ENCODE measurements around a stretch of chr4.

GRCh38 chr4:76689891-76690250, 208.1 kb downstream of the SOWAHB start:
- RRBS = no CpG with 5 or more reads among the region's 6 CpGs

GRCh38 chr4:76715727-76716715, 181.9 kb downstream of the SOWAHB start:
- RRBS = no CpG with 5 or more reads among the region's 10 CpGs

GRCh38 chr4:76802267-76803192, 95.4 kb downstream of the SOWAHB start:
- RRBS = no CpG with 5 or more reads among the region's 19 CpGs

DNA sequence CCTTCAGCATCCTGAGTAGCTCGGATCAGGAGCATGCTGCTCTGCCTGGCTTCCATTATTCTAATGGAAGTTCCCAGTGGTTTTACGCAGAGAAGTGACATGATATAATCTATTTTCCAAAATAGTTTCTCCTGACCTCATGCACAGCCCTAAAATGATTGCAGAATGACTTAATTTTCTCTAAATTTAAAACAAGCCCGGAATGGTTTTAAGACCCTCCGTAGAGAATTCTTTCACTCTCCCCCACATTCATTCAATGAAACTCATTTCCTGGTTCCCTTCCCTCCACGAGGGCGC, 86.4 kb downstream of the SOWAHB start:
- RRBS = no CpG with 5 or more reads among the region's 6 CpGs

DNA sequence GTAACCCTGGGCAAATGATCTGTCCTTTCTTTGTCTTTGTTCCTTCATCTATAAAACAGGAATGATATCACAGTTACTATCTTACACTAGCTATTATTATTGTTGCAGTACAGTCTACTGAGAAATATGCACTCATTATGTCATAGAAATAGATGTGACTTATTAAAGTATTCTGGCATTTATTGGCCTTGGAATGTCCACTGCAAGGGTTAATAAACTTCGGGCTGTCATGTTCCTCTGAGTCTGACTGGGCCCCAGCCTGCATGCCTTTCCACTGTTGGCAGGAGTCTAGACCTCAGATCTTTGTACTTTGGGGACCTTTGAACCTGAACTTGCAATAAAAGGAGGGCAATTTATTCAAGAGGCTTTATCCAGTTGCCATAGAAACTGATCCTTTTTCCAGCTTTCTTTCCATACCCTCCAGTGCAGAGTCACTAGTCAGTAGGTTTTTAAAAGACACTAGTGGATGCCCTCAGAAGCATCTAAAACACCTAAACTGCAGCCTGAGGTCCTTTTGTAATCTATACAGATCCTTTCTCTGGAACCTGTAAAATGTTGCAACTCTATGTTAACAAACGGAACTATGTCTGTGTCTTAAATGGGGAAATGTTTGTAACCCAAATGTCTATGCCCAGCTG, 41.7 kb downstream of the SOWAHB start:
- RRBS = no CpG with 5 or more reads among the region's 2 CpGs

- RRBS = 5% methylated on average over 27 of the region's 55 CpGs
These were observed 786 bp downstream of the SOWAHB start for GRCh38 chr4:76897129-76897586.

- RRBS = no CpG with 5 or more reads among the region's 2 CpGs
These were observed 14.6 kb downstream of the SEPTIN11 start for GRCh38 chr4:76964202-76964426.

GRCh38 chr4:77007238-77007829, 57.8 kb downstream of the SEPTIN11 start:
- RRBS = no CpG with 5 or more reads among the region's 2 CpGs

GRCh38 chr4:77050020-77050492, 25.7 kb downstream of the CCNI start:
- RRBS = no CpG with 5 or more reads among the region's 2 CpGs

- RRBS = no CpG with 5 or more reads among the region's 1 CpG
These were observed 17.5 kb downstream of the CCNI start for GRCh38 chr4:77058228-77058687.

GRCh38 chr4:77135333-77135556, 21.8 kb upstream of the CCNG2 start:
- RRBS = no CpG with 5 or more reads among the region's 4 CpGs

GRCh38 chr4:77137504-77137952, 19.5 kb upstream of the CCNG2 start:
- RRBS = no CpG with 5 or more reads among the region's 6 CpGs

DNA sequence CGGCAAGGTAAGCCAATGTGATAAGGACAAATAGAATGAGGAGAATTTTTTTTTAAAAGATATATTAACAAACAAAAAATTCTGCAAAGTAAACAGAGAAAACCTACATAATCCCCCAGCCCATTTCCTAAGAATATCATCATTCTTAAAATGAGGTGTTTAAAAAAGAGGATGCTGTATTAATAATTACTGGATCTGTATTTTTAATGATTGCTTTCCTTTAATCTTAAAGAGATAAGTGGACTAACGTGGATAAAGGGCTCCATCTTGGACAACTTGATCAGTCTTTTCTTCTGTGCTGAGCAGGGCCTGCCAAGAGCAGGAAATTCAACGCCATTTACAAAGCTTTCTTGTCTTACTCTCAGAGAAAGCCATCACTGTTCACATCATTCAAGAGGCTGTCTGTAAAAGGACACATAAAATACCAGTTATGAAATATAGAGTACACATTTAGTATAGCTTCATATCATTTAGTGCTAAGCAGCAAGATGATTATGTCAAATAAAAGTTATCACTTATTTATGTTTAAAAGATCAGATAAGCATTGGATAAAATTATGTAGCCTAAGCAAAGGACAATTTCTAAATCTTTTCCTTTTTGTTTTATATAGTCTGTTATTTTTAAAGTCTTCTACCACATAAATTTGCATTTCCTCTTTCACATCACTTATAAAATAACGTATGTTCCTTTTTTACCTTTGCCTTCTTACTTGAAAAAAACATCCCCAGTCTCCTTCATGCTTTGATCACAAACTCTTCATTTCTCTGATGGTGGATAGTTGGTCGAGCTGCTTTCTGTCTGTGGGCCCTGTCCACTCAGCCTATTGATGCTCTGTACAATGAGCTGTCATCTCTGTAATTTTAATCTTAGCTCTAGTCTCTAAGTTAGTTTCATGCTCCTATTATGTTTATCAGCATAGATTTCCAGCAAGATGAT, 2.2 kb upstream of the CCNG2 start:
- RRBS = no CpG with 5 or more reads among the region's 5 CpGs

- RRBS = 2% methylated on average over 29 of the region's 54 CpGs
These were observed 1.2 kb downstream of the CCNG2 start for GRCh38 chr4:77157897-77158847.

DNA sequence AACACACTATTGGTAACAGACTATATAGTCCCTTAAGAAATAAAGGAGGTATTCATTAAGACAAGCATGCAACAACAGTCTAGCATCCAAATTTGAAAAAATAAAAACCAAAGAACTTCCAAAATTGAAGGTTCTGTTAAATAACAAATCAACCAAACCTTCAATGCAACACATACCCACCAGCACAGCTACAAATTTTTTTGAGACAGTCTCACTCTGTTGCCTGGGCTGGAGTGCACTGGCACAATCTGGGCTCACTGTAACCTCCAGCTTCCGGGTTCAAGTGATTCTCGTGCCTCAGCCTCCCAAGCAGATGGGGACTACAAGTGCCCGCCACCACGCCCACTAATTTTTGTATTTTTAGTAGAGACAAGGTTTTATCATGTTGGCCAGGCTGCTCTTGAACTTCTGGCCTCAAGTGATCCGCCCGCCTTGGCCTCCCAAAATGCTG, 61.6 kb downstream of the CNOT6L start:
- RRBS = no CpG with 5 or more reads among the region's 6 CpGs

DNA sequence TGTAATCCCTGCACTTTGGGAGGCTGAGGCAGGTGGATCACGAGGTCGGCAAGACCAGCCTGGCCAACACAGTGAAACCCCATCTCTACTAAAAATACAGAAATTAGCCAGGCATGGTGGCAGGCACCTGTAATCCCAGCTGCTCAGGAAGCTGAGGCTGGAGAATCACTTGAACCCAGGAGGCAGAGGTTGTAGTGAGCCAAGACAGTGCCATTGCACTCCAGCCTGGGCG, 7.1 kb downstream of the CNOT6L start:
- RRBS = no CpG with 5 or more reads among the region's 3 CpGs

- RRBS = no CpG with 5 or more reads among the region's 5 CpGs
These were observed 2.0 kb upstream of the CNOT6L start for GRCh38 chr4:77821120-77821625.

GRCh38 chr4:78181730-78182409, 124.7 kb downstream of the FRAS1 start:
- RRBS = no CpG with 5 or more reads among the region's 37 CpGs

GRCh38 chr4:78540467-78541244, 10.9 kb upstream of the ANXA3 start:
- RRBS = no CpG with 5 or more reads among the region's 18 CpGs